Duodenum (tissue), 1 donor: ENCODE measurements around the genes SOWAHC and LIMS3.

GRCh38 chr2:109201369-109201949, 72.5 kb downstream of the SH3RF3 start:
- PRO-cap, result no peak

DNA sequence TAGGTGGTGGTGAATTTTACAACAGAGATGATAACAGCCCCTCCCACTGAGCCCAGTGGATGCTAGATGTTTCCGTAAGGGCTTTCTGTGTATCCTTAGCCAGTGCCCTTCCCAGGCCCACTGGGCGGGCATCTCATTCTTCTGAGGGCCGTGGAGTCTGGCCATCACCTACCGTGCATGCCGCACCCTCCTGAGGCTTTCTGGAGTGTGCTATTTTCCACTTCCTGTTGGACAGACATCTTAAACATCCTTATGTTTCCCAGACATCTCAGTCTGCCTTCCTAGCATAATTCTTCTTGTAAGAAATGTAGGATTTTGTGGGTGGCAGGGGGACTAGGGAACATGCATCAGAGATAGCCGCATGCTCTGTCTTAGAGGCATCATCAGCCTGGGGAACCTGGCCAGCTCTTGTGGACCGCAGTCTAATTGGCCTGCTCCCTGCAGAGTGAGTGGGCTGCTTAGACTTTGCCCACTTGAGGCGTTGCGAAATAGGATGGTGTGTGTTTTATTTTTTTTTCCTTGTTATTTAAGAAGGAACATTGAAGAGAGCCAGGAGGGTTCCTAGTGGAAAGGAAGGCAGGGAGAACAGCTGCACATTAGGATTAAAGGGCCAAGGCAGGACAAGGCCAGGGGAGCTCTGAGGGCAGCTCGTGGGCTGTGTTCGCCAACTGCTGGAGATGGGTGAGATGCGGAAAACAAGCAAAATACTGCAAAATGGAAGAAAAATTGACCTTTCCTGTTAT, 135.8 kb downstream of the SH3RF3 start:
- PRO-cap, result no peak

- PRO-cap, result no peak
These were observed 154.2 kb downstream of the SEPTIN10 start for GRCh38 chr2:109459482-109460084.

DNA sequence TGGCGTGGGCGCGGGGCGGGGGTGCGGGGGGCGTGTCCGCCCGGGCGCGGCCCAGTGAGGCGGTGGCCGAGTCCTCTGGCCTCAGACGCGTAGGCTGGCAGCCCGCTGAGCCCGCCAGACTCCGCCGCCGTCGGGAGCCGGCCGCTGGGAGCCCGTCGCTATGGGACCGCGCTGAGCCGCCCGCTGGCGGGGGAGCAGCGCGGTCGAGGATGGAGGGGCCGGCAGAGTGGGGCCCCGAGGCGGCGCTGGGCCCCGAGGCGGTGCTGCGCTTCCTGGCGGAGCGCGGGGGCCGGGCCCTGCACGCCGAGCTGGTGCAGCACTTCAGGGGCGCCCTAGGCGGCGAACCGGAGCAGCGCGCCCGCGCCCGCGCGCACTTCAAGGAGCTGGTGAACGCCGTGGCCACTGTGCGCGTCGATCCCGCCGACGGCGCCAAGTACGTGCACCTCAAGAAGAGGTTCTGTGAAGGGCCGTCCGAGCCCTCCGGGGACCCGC, at the start of gene SOWAHC:
TSS of gene SOWAHC (plus strand) at position 84 of the 492 bp plus-strand sequence.
- PRO-cap, result bidirectional peak, plus-strand start at position 84 of the sequence, minus-strand start outside the sequence

- PRO-cap, result no peak
These were observed 17.9 kb downstream of the SOWAHC start for GRCh38 chr2:109631888-109632682.

DNA sequence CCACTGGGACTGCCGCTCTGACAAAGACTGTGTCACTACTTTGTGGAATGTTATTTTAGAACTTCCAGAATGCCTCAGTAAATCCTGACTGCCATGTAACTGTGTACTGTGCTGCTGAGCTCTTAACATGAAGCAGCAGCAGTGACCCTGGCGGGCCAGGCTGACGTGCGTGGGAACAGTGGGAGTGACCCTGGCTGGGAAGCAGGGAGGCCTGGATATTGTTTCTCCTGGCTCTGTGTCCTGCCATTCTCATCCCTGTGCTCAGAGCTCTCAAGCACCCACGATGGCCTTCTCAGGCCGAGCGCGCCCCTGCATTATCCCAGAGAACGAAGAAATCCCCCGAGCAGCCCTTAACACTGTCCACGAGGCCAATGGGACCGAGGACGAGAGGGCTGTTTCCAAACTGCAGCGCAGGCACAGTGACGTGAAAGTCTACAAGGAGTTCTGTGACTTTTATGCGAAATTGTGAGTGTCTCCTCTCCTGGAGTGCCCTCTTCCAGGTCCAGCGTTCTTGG, at the start of gene LIMS3:
TSS of gene LIMS3 (plus strand) at position 243 of the 515 bp plus-strand sequence.
- PRO-cap, result no peak

DNA sequence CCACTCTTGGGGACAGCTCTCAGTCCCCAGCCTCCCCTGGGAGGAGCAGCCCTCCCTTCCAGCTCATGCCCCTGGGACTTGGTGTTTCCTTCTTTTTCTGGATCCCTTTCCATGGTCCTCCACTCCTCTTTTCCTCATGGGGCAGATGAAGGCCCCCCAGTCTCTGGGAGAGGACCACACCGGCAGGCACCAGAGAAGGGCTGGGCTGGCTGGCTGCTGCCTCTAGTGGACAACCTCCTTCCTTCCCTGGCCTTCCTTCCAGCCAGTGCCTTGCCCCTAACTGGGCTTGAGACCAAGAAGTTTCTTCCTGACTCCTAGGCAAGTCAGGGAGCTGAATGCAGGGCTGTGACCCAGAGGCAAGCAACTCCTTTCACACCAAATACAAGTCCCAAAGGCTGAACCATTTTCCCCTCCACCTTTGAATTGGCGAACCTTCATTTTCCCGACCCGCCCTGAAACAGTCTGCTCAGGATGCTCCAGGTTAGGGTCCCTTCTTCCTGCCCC, 770 bp upstream of the MALL start:
- PRO-cap, result unidirectional peak, minus-strand start at position 202 of the sequence

GRCh38 chr2:110748262-110748787, 16.0 kb downstream of the ACOXL start:
- PRO-cap, result no peak

- PRO-cap, result no peak
These were observed 1.0 kb downstream of the BCL2L11 start for GRCh38 chr2:111121836-111122076.

DNA sequence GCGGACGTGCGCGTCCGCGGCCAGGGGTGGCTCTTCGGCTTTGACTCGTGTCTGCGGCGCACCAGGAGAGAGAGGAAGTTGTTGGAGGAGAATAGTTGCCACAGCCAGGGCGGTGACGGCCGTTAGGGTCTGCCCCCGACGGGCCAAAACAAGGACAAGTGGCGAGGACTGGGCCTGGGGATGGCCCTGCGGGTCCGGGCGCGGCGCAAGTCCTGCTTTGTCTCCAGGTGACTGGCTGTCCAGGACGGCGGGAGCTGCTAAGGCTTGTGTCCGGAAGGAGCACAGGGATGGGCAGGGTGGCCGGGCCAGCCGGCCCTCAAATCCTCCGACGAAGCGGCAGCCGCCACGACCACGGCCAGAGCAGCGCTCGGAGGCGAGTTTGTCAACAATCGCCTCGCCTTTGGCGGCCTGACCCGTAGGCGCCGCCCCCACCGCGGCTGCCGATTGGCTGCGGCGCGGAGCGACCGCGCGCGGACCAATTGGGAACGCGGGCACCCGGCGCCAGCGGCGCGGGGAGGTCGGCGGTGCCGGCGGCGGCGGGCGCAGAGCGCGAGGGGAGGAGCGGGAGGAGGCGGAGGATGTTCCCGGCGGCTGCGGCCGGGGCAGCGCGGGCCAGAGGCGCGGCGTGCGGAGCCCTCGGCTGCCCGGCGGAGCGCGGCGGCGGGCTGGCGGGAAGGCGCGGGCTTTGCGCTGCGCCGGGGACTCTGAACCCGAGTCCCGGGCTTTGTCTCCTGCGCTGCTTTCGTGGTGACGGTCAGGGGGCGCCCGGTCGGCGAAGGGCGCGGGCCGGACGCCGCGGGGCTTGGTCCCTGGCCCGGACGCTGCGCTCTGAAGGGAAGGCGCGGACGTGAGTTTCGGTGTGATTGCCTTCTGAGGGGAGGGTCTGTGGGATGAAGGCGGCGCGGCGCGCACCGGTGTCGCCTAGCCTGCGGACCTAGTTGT, 1.6 kb downstream of the BCL2L11 start:
- PRO-cap, result bidirectional peak, plus-strand start at position 545 of the sequence, minus-strand start at position 384 of the sequence

GRCh38 chr2:111233613-111234148, 113.0 kb downstream of the BCL2L11 start:
- PRO-cap, result no peak

GRCh38 chr2:111346282-111346940, 225.7 kb downstream of the BCL2L11 start:
- PRO-cap, result no peak

DNA sequence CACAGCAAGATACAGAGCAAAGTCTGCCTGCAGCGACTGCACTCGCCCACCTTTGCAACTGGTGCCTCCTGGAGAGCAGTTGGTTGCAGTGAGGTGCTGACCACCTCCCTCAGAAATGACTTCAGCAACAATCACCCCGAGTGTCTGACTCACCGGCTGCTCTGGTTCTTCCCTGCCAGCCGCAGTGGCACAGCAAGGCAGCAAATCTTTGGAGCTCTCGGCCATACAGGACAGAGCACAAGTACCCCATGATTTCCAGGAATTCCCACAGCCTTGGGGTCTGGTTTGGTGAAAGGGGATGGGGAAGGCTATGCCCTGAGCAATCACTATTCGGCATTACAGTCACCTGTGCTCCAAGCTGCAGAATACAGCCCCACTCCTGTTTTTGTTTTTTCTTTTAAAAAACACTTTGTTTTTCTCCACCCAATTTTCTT, 179.6 kb downstream of the ANAPC1 start:
- PRO-cap, result no peak

- PRO-cap, result no peak
These were observed 178.2 kb downstream of the ANAPC1 start for GRCh38 chr2:111705549-111706401.

- PRO-cap, result unidirectional peak, plus-strand start at chr2:111898019
These were observed 652 bp upstream of the MERTK start for GRCh38 chr2:111897735-111898175.

GRCh38 chr2:111954584-111955270, 56.3 kb downstream of the MERTK start:
- PRO-cap, result no peak

- PRO-cap, result no peak
These were observed 22.2 kb upstream of the TMEM87B start for GRCh38 chr2:112032865-112033317.

DNA sequence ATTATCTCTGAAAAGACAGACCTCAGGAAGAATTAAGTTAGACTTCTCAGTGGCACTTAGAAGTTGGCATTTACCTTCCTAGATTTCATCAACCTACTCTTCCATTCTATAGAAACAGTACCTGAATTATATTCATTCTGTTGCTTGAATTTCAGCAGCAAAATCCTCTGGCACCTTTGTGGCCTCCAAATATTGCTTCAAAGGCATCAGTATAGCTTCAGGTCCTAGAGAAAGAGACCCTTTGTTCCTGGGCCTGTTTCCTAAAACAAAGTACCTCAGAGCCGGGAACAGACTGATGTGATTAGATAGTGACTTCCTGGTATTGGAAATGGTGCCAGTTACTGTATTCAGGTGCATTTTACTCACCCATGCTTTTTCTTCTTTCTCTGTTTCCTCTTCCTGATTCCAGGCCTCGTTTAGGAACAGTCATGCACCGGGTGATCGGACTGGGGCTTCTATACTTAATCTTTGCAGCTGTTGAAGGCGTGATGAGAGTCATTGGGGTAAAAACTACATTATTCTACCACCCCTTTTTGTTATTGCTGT, 34.2 kb downstream of the TMEM87B start:
- PRO-cap, result no peak

GRCh38 chr2:112137384-112138225, 580 bp upstream of the FBLN7 start:
- PRO-cap, result no peak

DNA sequence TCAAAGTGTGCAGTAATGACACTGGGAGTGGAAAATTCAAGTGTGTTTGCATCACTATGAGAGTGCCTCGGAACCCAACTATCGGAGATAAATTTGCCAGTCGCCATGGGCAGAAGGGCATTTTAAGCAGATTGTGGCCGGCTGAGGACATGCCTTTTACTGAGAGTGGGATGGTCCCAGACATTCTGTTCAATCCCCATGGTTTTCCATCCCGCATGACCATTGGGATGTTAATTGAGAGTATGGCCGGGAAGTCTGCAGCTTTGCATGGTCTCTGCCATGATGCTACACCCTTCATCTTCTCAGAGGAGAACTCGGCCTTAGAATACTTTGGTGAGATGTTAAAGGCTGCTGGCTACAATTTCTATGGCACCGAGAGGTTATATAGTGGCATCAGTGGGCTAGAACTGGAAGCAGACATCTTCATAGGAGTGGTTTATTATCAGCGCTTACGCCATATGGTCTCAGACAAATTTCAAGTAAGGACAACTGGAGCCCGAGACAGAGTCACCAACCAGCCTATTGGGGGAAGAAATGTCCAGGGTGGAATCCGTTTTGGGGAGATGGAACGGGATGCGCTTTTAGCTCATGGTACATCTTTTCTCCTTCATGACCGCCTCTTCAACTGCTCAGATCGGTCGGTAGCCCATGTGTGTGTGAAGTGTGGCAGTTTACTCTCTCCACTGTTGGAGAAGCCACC, 9.4 kb upstream of the CHCHD5 start:
- PRO-cap, result no peak